Measurements from ENCODE around the genes REC8, KHNYN and STXBP6.

- PRO-cap, result no peak
- RAMPAGE, long total RNA, 2 experiments, result no peak in any of the 2 experiments
These were observed at the start of gene REC8 for GRCh38 chr14:24171435-24172387. Gene REC8 (plus strand): TSS chr14:24172080.

GRCh38 chr14:24196144-24196422, 842 bp upstream of the TM9SF1 start:
- PRO-cap, result no peak
- RAMPAGE, long total RNA, 2 experiments, result no peak in any of the 2 experiments

DNA sequence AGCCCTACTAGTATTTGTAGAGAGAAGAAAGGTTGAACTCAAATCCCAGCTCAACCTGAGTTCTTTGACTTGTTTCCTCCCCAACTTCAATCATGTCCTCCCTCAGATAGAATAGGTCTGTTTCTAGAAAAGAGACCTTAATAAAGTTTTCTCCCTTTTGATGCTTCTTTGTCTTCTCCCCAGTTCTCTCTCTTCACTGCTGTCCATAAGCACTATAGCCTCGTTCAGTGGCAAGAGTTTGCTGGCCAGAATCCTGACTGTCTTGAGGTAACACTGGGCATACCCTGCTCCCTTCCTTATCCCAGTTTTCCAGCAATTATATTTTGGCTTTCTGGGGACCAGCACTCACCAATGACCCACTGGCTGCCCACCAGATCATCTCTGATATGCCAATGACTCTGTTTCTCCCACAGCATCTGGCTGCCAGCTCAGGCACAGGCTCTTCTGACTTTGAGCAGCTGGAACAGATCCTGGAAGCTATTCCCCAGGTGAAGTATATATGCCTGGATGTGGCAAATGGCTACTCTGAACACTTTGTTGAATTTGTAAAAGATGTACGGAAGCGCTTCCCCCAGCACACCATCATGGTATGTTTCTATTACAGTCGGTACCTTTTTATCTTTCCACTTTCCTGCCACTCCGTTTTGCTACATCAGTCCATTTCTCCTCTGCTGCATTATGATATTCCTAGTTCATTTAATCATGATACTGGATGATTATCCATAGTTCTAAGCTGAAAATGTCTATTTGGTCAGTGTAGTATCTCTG, 3.0 kb downstream of the GMPR2 start:
- PRO-cap, result no peak
- RAMPAGE, long total RNA, 2 experiments, result no peak in any of the 2 experiments

- PRO-cap, result no peak
- RAMPAGE, long total RNA, 2 experiments, result no peak in any of the 2 experiments
These were observed 4.3 kb upstream of the TINF2 start for GRCh38 chr14:24246676-24247248.

- PRO-cap, result no peak
- RAMPAGE, long total RNA, 2 experiments, result start-site peak on the minus strand in 2 of 2 experiments, at chr14:24258358-24258578 at its widest, 29 to 41 reads per replicate
These were observed 4.8 kb downstream of the TGM1 start for GRCh38 chr14:24257922-24258860.

- PRO-cap, result no peak
- RAMPAGE, long total RNA, 2 experiments, result no peak in any of the 2 experiments
These were observed 7.8 kb upstream of the RABGGTA start for GRCh38 chr14:24278903-24279955.

- PRO-cap, result no peak
- RAMPAGE, long total RNA, 2 experiments, result start-site peak on the minus strand in 1 of 2 experiments, at chr14:24297775-24298338 at its widest, 10 reads per replicate
These were observed 2.0 kb downstream of the DHRS1 start for GRCh38 chr14:24297380-24298242.

DNA sequence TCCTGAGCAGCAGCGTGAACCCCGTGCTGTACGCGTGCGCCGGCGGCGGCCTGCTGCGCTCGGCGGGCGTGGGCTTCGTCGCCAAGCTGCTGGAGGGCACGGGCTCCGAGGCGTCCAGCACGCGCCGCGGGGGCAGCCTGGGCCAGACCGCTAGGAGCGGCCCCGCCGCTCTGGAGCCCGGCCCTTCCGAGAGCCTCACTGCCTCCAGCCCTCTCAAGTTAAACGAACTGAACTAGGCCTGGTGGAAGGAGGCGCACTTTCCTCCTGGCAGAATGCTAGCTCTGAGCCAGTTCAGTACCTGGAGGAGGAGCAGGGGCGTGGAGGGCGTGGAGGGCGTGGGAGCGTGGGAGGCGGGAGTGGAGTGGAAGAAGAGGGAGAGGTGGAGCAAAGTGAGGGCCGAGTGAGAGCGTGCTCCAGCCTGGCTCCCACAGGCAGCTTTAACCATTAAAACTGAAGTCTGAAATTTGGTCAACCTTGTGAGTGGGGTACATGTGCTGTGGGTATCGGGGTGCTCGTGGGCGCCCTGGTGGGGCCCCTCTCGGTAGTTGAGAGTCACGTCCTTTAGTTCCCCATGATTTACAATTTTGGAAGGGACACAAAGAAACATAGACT, 5.3 kb downstream of the LTB4R start:
- PRO-cap, result bidirectional peak, plus-strand start at position 368 of the sequence, minus-strand start at position 283 of the sequence
- RAMPAGE, long total RNA, 2 experiments, result no peak in any of the 2 experiments

DNA sequence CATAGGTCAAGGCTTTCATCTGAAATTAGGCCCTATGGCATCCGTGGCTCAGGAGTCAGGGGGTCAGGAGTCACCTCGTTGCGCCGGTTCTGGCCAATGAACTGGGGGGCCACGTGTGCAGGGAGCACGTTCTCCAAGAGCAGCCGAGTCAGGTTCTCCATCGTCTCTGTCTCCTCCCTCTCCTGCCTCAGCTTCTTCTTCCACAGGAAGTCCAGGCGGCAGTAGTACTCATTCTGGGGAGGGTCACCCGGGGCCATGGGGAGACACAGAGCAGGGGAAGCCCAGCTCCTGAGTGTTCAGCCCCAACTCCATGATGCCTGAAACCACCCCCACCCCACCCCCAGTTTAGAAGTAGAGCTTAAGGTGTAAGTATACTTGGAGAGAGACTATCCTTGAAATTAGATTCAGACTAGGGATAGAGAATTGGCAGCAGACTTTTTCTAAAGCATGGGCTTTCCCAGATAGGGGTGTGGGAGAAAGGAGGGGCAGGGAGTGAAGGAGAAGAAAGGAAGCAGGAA, 10.7 kb downstream of the LTB4R start:
- PRO-cap, result no peak
- RAMPAGE, long total RNA, 2 experiments, result no peak in any of the 2 experiments

- PRO-cap, result no peak
- RAMPAGE, long total RNA, 2 experiments, result no peak in any of the 2 experiments
These were observed 5.0 kb downstream of the ADCY4 start for GRCh38 chr14:24329721-24330415.

DNA sequence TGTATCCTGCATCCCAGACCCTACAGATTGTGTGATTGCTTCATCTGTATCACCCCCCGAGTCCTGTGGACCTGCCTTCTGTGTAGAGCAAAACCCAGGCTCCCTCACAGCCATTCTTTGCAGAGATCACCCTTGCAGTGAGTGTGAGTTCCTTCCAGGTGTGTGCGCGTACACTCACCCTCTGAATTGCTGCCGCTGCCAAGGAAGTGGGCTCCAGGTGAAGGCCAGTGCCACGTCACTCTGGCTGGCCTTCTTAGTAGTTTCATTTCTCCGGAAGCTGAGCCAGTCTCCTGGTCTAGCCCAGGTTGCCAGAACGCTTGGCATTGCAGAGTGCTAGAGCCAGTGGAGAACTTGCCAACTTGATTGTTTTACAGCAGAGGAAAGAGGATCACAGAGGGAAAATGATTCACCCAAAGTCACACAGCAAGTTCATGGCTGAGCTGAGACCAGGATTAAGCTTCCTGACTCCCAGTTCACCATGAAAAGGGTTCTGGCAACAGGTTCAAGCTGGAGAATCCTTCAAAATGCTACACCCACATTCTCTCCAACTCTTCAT, 11.0 kb downstream of the CBLN3 start:
- PRO-cap, result no peak
- RAMPAGE, long total RNA, 2 experiments, result no peak in any of the 2 experiments

DNA sequence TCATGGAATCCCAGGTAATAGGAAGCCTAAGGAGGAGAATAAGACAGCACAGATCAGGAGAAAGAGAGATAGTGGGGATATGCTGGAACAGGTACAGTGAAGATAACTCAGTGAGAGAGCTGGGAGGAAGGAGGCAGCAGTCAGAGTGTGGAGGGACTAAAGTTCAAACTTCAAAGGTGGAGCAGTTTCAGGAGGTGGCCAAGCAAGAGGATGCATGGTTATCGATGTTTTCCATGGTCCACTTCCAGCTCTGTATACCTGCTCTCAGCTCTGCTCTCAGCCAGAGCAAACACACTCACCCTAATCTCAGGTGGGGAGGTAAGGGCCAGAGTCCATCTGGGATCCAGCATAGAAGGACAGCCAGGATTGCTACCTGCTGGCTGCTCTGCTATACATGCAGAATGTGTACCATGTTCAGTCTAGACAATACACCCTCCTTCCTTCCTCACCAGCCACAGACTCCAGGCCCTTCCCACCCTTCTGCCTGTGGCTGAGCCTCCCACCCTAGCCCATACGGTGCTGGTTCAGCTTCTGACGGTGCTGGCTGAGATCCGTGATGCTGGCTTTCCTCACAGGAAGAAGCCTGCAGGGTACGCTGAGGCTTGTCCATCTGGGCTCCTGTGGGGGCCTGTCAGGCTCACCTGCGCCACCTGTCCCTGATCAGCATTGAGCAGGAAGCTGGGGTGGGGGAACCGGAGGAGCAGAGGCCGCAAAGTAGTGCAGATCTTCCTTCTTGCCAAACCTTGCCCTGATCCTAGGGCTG, 2.5 kb downstream of the CBLN3 start:
- PRO-cap, result no peak
- RAMPAGE, long total RNA, 2 experiments, result no peak in any of the 2 experiments

DNA sequence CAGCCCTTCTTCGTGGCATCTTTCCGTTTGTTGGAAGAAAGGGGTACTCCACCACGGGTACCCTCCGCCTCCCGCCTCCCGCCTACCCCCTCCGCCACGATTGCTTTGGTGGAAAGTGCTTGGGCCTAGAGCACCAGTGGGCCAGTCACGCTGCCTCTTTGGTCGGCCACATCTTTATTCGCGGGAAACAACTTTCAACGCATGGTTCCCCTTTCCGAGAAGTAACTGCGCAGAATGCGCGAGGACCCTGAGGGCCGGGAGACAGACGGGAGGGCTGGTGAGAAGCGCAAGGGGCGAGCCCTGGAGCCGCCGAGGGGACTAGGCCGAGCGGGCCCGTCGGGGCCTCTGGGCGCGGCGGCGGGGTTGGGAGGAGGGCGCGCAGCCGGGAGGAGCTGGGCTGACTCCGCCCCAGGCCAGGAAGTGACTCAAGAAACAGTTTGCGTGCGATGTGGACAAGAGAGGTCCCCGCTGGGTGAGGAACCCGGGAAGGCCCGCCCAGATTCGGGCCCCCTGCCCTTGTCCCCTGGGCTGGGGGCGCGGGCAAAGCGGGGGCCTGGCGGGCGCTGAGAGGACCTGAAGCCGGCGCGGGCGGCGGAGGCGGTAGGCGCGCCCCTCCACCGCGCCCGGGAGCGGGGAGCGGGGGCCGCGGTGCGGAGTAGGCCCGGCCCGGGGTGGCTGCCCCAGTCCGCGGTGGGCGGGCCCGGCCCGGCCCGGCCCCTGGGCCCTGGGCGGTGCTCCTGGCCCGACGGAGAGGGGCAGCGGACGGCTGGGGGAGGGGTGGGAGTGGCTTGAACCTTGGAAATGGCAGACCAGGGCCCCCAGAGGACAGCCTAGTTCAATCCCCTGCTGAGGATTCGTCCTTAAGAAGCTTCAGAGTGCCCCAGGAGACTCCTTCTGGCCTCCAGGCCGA, at the start of gene KHNYN:
Gene KHNYN, plus strand, starts transcription at position 435 of the 910 bp plus-strand sequence.
- PRO-cap, result bidirectional peak, plus-strand start at position 435 of the sequence, minus-strand start at position 347 of the sequence; bidirectional peak, plus-strand start at position 718 of the sequence, minus-strand start at position 692 of the sequence
- RAMPAGE, long total RNA, 2 experiments, result start-site peak on the plus strand in 1 of 2 experiments, centred at positions 436 to 808 of the sequence, 27 to 70 reads per replicate

DNA sequence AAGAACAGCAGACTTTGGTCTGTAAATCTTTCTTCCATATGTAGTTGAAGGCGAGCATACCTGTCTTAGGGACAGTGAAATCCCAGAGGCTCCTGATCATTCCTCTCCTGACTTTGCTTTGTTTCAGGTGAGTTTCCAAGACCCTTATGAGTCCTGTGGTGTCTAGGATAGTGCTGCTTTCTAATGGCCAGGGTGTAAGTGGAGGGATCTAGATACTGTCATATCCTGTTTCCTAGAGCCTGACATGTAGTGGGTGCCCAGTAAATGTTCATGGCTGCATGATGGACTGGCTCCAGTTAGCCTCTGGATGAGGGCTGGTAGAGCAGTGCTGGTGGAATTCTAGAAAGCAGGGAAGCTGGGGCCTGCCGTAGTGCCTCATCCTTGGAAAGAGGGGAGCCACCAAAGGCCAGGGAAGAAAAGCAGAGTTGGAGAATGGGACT, 748 bp downstream of the GZMB start:
- PRO-cap, result no peak
- RAMPAGE, long total RNA, 2 experiments, result no peak in any of the 2 experiments

DNA sequence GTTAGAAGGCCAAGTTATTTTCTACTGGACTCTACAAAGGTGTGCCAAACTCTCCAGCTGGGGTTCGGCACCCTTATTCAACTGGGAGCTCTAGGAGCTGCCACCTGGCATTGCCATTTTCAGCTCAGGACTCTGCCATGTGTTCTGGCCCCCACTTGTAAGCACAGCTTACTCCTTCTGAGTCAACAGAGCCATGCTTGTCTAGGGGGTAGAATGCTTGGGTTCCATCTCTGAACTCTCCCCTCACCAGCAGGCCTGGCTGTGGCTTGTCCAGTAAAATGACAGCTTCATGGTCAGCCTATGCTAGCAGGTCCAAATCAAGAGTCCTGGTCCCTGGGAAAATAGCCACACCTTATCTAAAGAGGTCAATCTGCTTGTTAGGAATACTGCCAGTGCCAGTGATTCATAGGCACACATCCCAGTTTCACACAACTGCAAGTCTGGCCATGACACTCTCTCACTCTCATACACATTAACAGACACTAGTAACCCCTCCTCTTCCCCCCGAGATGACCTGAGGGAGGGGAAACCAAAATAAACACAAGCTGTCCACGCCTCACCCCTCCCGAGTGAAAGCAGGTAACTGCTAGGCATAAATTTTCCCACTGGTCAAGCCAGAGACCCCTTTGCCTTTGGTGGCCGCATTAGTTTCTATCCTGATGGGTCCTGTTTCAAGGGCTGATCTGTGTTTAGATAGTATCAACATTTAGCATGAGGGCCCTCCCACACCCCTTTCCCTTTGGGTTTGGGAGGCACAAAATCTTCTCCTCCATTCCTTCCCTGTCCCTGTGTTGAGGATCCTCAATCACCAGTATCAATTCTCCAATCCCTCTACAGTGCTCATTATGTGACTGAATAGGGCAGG, 182.3 kb upstream of the GZMB start:
- PRO-cap, result no peak
- RAMPAGE, long total RNA, 2 experiments, result no peak in any of the 2 experiments

DNA sequence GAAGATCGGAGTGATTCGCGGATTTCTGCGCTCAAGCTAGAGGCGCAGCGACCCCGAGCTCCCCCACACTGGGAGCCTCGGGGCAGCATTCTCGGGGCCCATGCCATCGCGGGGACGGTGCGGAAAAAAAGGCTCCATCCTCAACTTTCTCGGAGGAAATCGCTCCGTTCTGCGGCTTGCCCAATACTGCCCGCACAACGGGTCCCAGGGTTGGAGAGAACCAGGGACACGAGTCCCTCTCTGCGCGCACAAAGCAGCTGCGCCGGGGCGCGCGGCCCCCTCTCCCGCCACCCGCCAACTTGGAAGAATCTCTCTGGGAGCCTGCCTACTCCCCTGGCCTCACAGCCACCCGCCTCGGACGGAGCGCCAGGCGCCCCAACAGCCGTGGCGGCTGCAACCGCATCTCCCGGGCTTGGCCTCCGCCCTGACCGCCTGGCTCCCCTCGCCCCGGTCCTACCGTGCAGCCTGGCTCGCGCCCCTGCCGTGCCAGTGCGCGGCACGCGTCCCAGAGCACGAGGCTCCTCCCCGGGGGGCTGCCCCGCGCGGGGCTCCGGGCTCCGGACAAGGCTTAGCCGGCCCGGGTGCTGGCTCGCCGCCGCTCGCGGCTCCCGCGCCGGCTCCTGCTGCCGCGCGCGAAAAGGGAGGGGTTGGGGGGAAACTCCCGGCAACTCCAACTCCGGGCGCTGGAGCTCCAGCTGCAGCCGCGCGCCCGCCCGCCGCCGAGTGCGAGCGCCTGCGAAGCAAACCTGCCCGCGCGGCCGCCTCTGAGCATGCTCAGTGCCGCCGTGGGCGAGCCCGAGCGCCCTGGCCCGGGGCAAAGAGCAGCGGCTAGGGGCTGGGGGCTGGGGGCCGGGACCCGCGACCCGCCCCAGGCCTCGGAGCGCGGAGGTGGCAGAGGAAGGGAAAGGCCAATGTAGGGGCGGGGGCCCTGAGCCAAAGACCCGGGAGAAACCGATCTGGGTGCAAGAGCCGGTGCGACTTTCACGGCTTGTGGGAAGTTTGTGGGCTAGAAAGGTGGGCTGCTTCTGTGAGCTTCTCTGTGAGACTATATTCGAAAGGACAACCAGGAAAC, at the start of gene STXBP6:
Gene STXBP6, minus strand, starts transcription at position 727 of the 1,072 bp plus-strand sequence.
- PRO-cap, result unidirectional peak, minus-strand start at position 301 of the sequence; bidirectional peak, plus-strand start at position 777 of the sequence, minus-strand start at position 727 of the sequence
- RAMPAGE, long total RNA, 2 experiments, result no peak in any of the 2 experiments

- PRO-cap, result no peak
- RAMPAGE, long total RNA, 2 experiments, result no peak in any of the 2 experiments
These were observed 419.4 kb downstream of the NOVA1 start for GRCh38 chr14:26178343-26178844.

GRCh38 chr14:28317854-28318675, 448.5 kb upstream of the FOXG1 start:
- PRO-cap, result no peak
- RAMPAGE, long total RNA, 2 experiments, result no peak in any of the 2 experiments

- PRO-cap, result no peak
- RAMPAGE, long total RNA, 2 experiments, result no peak in any of the 2 experiments
These were observed 2.2 kb upstream of the FOXG1 start for GRCh38 chr14:28764222-28764906.

DNA sequence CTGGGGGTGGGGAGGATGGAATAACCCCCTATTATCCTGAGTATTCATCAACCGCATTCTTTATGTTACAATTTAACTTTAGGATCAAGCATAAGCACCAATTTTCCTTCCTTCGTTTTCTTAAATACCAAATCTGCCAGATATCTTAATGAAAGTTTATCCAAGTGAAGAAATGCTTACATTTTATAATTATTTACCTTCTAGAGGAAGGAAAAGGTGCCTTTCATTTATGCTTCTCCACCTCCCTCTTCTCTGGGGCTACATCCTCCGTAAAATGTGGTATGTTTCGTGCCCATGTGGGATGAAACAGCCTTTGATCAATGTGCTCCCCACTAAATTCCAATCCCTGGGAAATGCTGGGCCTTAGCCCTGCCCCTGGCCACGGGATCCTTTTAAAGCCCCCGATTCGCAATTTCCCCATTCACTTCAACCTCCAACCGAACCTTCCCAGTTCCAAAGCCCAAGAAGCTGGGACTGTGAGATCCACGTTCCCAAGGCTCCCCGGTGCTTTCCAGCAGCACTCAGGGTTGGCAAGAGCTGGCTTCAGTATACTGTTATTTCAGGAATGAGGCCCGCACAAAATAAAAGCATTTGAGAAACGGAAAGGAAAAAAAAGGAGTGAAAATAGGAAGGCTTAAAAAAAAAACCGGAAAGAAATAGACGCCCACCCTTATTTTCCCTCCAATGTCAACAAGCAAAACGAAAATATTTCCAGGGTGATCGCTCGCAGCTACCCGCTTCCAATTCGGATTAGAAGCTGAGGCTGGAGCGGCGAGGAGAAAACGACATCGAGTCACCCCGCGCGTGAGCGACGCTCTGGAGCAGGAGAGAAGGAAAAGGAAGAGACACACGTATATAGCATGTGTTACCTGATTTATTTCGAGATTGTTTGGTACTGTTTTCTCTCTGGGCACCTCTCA, 1.4 kb upstream of the FOXG1 start:
- PRO-cap, result no peak
- RAMPAGE, long total RNA, 2 experiments, result no peak in any of the 2 experiments